Cardiac muscle cell (in vitro differentiated cells and primary cell): ENCODE measurements around a stretch of chr14.

GRCh38 chr14:105908438-105909073, 382.2 kb downstream of the TMEM121 start:
- RAMPAGE, long total RNA, result no peak
- RRBS, result no CpG with 5 or more reads among the region's 12 CpGs

DNA sequence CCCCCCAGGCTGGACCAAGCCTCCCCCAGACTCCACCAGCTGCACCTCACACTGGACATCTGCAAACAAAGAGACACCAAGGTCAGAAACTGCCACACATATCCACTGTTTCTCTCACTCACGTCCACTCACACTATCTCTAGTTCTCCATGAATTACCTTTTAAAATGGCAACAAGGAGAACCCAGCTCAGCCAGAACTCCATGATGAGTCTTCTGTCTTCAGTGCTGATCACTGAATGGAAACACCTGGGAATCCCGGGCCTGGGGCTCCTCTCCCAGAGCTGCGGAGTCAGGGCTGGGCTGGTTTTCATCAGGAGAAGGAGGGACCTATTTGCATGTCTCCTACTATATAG, 562.0 kb downstream of the TMEM121 start:
- RAMPAGE, long total RNA, result no peak
- RRBS, result no CpG with 5 or more reads among the region's 3 CpGs

DNA sequence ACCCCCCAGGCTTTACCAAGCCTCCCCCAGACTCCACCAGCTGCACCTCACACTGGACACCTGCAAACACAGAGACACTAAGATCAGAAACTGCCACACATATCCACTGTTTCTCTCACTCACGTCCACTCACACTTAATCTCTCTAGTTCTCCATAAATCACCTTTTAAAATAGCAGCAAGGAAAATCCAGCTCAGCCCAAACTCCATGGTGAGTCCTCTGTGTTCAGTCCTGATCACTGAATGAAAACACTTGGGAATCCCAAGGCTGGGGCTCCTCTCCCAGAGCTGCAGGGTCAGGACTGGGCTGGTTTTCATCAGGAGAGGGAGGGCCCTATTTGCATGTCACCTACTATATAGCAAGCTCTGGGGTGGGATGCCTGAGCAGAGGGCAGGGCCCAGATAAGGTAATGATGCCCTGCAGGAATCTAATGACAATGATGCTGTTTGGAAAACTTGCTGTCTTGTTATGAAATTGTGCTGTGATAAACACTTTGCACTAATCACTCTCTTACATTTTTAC, 627.6 kb downstream of the TMEM121 start:
- RAMPAGE, long total RNA, result no peak
- RRBS, result no CpG with 5 or more reads among the region's 1 CpG

DNA sequence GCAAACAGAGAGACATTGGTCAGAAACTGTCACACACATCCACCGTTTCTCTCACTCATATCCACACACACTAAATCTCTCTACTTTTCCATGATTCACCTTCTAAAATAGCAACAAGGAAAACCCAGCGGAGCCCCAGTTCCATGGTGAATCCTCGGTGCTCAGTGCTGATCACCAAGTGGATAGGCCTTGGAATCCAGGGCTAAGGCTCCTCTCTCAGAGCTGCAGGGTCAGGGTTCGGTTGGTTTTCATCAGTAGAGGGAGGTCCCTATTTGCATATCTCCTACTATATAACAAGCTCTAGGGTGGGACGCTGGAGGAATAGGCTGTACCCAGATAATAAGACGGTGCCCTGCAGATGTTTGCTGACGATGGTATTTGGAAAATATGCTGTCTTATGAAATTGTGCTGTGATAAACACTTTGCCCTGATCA, 709.0 kb downstream of the TMEM121 start:
- RAMPAGE, long total RNA, result no peak
- RRBS, result no CpG with 5 or more reads among the region's 7 CpGs

- RAMPAGE, long total RNA, result no peak
- RRBS, result no CpG with 5 or more reads among the region's 15 CpGs
Observed at GRCh38 chr14:106810305-106811134, 1284.1 kb downstream of the TMEM121 start.